ENCODE data around the genes SNRPD2, SIX5, NOVA2 and HIF3A.

DNA sequence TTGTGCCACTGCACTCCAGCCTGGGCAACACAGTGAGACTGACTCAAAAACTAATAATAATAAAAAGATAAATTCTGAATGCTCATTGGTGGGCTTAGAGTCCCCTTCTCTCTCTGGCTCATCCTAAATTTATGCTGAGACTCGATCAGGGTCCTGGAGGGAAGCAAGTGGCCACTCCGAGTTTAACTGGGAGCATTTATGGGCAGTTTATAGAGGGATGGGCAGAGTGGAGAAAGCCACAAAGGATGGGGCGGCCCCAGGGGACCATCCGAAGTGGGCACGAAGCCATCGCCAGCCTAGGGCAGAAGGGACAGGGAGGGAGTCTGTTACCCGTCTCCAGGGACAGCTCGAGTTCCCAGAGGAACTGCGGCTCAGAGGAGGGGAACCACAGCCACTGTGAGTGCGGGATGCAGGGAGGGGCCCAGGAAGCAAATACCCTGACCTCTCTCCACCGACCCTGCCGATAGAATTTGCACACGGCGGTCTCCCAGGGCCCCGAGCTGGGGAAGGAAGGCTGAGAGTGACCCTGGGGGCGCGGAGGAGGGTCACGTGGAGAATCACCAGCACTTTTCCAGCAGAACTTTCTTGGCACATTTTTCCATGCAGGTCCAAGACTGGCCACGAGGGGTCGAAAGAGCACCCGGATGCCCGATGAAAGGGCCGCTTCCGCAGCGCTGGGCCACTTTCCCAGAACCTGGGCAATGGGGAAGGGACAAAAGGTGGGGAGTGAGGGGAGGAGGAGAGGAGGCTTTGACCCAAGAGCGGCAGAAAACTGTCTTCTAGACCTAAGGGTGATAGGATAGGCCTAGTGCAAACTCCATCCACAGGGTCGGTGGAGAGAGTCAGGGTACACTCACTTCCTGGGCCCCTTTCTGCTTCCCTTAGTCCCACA, 5.0 kb upstream of the GPR4 start:
- PRO-cap = no peak

DNA sequence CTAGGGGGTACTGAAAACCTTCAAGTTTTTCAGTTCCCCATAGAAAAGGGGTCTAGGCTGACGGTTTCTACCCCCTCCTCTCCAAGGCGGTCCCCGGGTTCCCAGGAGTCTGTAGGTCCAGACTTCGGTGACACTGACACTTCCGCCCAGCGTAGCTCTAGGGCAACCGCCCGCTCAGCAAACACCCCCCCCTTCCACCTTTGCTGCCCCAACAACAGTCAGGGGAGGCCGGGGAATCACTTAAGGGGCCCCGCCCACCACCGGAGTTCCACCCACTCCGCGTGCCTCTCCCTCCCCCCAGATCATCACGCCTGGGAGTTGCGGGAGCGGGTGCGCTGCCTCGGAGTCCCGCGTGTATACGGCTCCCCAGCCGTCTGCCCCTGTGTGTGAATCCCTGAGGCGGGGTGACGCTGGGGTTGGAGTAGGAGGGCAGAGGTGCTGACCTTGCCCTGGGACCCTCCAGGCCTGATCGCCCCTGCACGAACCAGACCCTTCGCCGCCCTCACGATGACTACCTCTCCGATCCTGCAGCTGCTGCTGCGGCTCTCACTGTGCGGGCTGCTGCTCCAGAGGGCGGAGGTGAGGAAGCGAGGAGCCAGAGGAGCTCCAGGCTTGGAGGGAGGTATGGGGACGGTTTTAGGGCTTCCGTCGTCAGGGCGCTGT, 1.1 kb downstream of the GIPR start:
- PRO-cap = no peak

GRCh38 chr19:45691802-45692137, at the start of gene SNRPD2:
Gene SNRPD2, minus strand, starts transcription at chr19:45691953.
- PRO-cap = bidirectional peak, plus-strand start at chr19:45692063, minus-strand start at chr19:45691941

GRCh38 chr19:45721937-45722381, 8.7 kb downstream of the FBXO46 start:
- PRO-cap = no peak

DNA sequence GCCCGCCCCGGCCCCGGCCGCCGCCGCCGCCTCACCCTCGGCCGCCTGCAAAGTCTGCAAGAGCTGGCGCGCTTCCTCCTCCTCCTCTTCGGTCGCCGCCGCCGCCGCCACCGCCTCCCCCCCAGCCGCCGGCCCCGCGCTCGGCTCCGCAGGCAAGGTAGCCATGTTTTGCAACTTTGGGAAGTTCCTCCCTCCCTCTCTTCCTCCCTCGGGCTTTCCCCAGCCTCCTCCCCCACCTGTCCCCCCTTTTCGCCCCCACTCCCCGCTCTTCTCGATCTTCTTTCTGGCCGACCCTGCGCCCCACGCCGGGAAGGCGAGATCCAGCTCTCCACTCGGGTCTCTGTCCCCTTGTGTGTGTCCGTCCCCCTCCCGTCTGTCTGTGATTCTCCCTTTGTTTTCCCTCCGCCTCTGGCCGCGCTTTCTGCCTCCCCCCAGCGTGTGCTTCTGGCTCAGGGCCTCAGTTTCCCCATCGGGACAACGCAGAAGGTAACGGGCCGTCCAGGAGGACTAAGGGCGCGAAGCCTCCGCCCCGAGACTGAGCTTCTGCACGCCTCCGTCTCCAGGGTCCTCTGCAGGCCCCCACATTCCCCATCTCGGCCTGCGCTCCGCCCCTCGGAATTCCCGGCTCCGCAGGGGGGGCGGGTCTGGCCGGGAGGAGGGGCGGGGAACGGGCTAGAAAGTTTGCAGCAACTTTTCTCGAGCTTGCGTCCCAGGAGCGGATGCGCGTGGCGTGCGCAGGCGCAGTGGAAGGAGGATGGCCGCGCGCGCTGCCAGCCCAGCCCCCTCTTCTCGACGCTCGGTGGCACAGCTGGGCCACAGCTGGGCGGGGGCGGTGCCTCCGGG, at the start of gene SIX5:
TSS of gene SIX5 (minus strand) at position 573 of the 843 bp plus-strand sequence.
- PRO-cap = bidirectional peak, plus-strand start outside the sequence, minus-strand start at position 571 of the sequence

DNA sequence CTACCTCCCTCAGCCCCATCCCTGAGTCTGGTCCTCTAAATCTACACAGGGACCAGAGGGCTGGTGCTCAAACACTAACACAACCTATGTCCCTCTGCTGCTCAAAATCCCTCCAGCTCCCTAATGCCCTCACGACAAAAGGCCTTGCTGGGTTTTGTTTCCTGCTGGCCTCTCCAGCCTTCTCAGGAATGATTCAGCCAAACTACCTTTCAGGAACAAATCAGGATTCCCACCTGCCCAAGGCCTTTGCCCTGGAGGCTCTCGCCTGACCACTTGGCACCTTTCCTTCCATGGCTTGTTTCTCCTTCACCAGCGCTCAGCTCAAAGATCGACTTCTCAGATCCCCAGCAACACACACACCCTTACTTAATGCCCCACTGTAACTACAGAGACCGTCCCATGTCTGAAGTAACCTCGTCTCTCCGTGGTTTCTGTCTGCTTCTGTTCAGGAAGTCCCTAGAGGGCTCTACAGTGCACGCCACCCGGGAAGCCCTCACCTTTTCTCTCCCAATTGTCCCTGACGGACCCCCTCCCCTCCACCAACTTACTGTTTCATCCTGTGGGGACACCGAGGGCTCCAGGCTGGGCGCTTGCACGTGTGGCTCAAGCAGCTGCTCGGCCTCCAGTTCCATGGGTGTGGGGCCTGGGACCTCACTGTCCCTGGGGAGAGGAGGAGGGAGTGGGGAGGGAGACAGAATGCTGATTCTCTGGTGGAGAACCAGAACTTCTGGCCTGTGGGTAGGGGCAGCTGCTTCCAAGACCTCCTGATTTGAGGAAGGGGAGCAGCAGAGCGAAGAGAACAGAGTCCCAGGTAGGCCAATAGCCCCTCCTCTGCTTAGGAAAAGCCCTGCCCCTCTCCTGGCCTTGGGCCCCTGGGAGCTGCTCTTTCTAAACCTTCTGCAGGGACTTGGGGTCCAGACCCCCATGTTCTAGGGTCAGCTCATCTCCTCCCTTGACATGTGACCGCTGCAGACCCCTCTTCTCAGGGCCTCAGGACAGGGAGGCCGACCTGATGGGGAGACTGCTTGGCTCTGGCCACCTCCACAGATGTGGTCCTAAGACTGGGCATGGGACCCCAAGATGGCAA, 3.4 kb upstream of the SIX5 start:
- PRO-cap = no peak

DNA sequence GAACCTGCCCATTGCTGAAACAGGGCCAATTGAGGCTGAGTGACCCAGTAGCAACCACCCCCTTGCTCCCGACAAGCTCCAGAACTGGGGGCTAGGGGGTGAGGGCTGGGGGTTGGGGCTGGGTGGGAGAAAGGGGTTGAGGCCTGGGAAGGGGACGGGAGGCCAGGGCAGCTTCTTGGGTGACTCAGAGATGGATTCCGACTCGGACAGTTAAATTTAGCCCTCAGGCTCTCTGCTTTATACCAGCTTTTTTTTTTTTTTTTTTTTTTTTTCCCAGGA, 386 bp upstream of the DMPK start:
- PRO-cap = bidirectional peak, plus-strand start outside the sequence, minus-strand start at position 212 of the sequence

DNA sequence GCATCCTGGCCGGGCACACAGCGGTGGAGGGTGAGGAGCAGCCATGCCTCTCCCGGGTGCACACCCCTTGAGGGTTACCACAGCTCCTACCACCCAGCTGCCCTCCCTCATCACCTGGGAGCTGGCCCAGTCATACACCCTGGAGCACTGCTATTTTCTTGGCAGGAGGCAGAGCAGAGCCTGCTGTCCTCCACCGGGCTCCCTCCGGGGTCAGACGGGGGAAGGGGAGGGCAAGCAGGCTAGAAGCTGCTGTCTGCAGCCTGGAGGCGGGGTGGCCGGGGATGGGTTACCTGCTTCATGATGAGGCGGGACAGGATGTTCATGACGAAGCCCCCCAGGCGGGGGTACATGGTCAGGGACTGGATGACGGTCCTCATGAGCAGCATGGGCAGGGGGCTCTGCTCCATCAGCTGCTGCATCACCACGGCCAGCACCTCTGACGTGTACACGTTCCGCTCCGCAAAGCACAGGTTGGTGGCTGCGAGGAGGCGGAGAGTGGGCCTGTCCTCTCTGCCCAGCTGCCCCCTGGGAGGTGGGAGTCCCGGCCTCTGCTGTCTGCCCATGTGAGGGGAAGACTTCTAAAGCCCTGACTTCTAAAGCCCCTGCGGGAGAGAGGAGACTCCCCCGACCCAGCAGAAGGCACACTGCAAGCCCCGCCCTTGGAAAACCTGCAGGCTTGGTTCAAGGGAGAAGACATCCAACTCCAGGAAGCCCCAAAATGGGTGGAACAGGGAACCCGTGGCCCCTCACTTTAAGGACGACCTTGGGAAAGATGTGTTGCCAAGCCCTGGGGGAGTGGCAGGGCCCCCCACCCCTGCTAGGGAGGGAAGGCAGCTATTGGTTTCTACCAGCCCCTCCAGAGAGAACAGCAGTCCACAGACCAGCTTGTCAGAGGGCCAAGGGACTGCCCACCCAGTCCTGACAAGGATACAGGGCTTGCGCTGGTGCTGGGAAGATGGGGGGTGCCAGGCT, 2.8 kb upstream of the RSPH6A start:
- PRO-cap = no peak

DNA sequence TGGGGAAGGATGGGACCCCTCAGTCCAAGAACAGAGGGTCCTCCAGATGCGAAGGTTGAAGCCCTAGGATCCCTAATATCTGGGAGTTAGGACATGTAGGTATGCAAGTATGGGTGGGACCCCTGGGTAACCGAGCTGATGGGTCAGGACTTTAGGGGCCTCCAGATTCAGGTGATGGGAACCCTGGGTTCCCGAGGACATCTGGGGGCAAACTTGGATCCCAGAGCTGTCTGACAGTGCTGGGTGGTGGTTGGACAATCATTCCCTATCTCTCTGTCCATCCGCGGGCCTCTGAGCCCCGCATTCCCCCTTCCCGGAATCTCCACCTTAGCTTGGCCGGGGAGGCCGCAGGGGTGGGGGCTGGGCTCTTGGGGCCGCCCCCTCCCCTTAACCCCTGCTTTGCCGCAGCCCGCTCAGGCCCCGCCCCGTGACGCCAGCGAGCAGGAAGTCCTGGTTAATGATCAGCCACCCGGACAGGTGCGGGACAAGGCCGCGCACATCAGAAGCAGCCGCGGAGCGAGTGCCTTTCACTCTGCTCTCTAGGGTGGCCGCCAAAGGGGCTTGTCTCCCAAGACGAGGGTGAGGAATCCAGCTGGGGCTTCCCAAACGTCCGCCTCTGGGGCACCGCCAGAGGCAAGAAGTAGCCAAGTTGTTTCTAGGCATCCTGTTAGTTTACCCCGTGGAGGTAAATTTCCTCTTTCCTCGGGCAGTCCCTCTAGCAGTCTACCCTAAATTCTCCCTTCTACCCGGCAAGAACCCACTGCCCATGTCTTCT, 3.3 kb downstream of the IRF2BP1 start:
- PRO-cap = no peak

GRCh38 chr19:45884464-45885562, 1.1 kb downstream of the IRF2BP1 start:
- PRO-cap = no peak

GRCh38 chr19:45971860-45972550, 1.7 kb downstream of the NOVA2 start:
- PRO-cap = bidirectional peak, plus-strand start at chr19:45972345, minus-strand start at chr19:45972175

DNA sequence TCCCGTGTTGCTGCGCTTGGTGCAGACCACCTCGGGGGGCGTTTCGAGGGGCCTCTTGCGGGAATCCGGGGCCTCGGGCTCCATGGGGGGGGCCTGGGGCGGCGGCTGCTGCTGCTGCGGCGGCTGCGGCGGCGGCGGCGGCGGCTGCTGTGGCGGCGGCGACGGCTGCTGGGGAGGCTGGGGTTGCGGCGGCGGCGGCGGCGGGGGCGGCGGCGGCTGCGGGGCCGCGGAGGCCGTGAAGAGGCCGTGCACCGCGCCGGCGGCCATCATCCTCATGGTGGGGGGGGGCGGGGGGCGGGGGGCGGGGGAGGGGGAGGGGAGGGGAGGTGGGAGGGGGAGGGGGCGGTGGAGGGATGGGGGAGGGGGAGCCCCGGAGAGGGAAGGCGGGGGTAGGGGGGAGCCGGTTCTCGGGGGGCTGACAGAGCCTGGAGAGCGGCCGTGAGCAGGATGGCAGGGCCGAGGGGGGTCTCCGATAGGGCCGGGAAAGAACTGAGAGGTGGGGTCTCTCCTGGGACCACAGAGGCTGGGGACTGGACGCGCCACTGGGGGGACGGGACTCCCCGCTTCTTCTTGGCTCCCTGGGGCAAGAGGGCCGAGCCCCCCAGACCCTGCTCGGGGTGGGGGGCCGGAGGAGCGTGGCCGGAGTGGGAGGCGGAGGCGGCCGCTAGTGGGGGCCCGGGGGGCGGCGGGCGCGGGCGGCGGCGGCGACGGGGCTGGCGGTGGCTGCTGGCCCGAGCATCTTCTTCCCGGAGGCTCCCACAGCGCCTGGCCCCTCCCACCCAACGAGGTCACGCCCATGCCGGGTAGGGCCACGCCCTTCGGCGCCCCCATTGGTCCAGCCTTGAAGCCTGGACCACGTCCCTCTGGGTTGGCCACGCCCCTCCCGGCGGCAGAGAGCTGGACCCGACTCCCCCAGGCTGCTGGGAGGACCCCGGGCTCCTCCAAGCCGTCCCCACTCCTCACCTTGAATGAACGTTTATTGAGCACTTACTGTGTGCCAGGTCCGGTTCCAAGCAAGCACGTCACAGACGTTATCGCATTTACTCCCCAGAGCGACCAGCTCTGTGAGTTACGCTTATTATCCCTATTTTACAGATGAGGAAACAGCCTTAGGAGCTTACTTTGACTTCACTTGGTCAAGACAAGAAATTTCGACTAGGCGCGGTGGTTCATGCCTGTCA, at the start of gene NOVA2:
TSS of gene NOVA2 (minus strand) at position 598 of the 1,181 bp plus-strand sequence.
- PRO-cap = unidirectional peak, minus-strand start at position 276 of the sequence; unidirectional peak, minus-strand start at position 746 of the sequence

- PRO-cap = no peak
These were observed 5.6 kb downstream of the CCDC61 start for GRCh38 chr19:46000921-46001233.

DNA sequence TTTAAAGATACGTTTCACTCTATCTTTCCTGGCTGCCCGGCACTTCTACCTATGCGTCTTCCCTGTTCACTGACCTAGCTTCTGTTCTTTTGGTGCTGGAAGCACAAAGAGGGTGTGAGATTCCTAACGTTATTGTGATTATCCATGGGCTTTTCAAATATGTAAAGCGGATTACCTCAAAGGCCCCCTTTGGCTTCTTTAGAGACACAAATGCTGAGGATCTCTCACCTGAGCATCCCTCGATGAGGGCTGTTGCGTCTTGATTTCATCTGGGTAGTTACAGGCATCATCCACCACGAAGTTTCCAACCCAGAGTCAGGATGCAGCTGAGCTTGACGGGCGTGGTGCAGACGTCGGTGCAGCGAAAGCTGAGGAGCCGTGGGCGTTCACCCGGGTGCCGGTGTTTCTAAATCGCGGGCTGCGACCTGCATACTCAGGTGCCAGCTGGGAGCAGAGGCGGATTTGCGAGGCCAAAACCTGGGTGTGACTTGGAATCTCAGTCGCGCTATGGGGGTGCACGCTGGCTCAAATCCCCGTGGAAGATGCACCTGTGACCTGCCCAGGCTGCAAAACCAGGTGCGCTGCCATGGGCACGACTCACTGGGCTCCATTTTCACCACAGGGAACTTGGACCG, 36.1 kb upstream of the IGFL4 start:
- PRO-cap = no peak

DNA sequence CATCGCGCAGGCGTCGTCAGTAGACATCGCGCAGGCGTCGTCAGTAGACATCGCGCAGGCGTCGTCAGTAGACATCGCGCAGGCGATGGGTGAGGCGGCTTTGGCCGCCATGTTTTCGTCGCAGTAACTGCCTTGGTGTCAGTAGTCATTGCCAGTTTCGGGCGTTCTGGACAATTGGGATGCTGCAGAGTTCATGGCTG, 38.2 kb upstream of the IGFL4 start:
- PRO-cap = no peak

DNA sequence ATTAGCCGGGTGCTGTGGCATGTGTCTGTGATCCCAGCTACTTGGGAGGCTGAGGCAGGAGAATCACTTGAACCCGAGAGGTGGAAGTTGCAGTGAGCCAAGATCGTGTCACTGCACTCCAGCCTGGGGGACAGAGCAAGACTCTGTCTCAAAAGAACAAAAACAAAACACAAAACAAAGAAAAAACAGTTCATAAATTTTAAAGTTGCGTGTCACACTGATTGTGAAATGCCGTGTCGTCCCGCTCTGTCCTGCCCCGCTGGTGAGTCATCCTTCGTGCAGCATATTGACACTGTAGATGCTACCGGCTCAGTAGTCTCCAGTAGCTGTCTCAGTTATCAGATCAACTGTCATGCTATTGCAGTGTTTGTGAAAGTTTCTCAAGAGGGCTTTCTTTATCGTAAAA, 36.5 kb upstream of the IGFL1 start:
- PRO-cap = no peak

GRCh38 chr19:46296502-46297622, at the start of gene HIF3A:
Gene HIF3A, plus strand, starts transcription at chr19:46297042.
- PRO-cap = bidirectional peak, plus-strand start at chr19:46297065, minus-strand start at chr19:46296840

DNA sequence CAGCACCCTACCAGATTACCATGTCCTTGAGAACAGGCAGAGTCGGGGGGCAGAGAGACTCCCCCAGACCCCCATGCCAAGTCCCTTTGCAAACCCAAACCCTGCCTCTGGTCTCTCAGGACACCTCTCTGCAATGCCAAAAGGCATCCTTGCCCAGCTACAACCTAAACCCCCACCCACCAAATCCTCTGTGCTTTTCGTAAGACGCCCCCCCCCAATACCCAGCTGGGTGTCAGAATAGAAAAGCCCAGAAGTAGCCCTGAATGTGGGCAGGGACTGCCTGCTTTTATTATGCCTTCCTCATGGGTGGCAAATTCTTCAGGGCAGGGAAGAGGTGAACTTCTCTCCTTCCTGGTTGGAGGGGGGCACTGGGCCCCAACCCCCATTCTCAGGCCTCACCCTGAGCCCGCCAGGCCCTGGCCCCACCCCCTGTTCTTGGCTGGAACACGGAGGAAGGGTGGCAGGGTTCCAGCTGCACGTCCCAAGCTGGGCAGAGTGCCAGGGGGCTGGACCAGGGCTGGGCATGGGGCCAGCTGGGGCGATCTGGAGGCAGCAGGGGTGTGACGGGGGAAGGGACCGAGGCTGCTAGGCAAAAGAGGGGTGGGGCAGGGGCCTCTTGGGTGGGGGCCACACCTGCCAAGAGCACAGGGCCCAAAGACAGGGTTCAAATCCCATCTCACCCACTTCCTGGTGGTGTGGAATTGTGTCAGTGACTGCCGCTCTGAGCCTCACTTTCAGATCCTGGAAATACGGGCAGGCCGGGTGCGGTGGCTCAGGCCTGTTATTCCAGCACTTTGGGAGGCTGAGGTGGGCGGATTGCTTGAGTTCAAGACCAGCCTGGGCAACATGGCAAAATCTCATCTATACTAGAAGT, 2.1 kb downstream of the HIF3A start:
- PRO-cap = bidirectional peak, plus-strand start at position 552 of the sequence, minus-strand start at position 304 of the sequence

DNA sequence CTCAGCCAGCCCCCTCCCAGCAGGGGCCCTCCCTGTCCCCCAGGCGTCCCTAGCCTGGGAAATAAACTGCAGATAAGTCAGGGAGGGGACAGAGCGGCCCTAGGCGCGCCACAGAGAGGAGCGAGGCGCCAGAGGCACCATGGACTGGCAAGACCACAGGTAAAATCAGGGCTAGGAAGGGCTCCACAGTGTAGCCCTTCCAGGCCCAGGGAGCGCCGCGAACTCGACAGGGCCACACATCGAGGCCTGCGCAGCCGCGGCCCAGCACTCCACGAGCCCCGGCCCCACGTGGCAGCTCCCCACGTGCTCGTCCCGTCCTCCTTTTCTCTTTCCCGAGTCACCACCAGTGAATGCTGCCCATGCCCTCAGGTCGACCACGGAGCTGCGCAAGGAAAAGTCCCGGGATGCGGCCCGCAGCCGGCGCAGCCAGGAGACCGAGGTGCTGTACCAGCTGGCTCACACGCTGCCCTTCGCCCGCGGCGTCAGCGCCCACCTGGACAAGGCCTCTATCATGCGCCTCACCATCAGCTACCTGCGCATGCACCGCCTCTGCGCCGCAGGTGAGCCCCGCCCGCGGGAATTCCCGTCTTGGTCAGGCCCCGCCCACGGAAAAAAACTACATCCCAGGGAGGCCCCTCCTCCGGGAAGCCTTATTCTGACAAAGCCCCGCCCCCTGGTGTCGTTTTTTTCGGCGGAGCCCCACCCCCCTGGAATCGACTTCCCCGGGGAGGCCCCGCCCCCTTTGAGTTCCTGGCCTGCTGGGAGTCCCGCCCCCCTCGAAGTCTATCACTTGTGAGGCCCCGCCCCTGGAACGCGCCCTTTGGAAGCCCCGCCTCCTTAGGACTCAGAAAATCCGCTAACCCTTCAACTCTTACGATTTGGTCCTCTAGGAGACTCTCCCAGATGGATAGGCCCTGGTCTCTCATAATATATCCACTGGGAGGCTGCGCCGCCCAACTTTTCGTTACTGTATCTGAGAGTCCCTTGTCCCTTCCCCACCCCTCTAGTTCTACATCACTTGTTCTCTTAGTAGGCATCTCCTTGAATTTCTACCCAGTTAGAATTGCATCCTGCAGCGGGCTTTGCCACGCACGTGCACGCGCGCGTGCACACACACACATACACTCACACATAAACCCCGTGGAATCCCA, 7.1 kb downstream of the HIF3A start:
- PRO-cap = no peak

DNA sequence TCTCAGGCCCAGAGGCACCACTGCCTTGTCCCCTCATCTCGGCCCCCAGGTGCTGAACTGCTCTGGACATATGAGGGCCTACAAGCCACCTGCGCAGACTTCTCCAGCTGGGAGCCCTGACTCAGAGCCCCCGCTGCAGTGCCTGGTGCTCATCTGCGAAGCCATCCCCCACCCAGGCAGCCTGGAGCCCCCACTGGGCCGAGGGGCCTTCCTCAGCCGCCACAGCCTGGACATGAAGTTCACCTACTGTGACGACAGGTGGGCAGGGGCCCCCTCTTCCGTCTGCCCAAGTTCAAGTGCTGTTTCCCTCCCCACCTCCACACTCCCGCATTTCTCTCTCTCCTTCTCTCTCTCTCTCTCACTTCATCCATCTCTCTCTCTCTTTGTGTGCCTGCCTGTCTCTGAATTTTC, 12.3 kb downstream of the HIF3A start:
- PRO-cap = no peak

All from cardiac septum (tissue), 1 donor.